Foreskin fibroblast (primary cell): ENCODE results near the genes KRT9, KRT14 and NKIRAS2.

GRCh38 chr17:41547235-41547860 lies 19.2 kb upstream of the KRT19 start:
- RRBS = no CpG with 5 or more reads among the region's 11 CpGs

DNA sequence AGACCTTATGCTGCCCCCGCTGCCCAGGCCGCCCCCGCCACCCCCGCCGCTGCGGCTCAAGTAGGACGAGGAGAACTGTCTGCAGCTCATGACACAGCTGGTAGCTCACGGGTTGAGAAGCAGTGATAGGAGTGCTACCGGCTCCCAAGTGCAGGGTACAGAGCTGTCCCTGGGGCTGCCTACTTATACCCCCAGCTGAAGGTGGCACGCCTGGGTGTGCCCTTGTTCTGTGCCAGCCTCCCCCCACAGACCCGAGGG lies at the start of gene KRT9:
Gene KRT9 (minus strand): TSS at position 157 of the 258 bp plus-strand sequence.
- RRBS = no CpG with 5 or more reads among the region's 11 CpGs

- RRBS = no CpG with 5 or more reads among the region's 30 CpGs
These were observed at the start of gene KRT14 for GRCh38 chr17:41586134-41586974. Gene KRT14, minus strand, starts transcription at chr17:41586895.

DNA sequence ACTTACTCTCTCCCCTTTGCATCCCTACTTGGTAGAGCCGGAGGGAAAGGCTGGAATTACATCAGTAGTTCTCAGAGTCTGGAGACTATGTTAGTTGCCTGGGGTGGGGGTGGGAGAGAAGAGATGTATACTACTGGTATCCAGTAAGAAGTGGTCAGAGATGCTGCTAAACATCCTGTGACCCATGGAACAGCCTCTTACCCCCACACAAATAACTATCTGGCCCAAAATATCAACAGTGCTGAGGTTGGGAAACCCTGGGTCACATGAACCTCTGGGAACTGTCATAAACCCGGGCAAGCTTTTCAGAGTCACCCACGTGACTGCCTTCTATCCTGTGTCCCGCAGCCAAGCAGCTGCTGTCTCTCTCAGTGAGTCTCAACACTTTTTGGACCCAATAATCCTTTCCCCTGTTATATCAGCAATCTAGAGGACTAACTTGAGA lies 8.5 kb downstream of the EIF1 start:
- RRBS = no CpG with 5 or more reads among the region's 4 CpGs

GRCh38 chr17:41762794-41763497 lies 23.6 kb downstream of the JUP start:
- RRBS = no CpG with 5 or more reads among the region's 24 CpGs

- RRBS = 83% methylated on average over 3 of the region's 36 CpGs
These were observed 13.6 kb downstream of the JUP start for GRCh38 chr17:41772500-41773709.

- RRBS = 75% methylated on average over 1 of the region's 14 CpGs
These were observed 7.5 kb upstream of the JUP start for GRCh38 chr17:41793811-41794580.

GRCh38 chr17:41822928-41823502 lies 10.2 kb downstream of the FKBP10 start:
- RRBS = no CpG with 5 or more reads among the region's 2 CpGs

GRCh38 chr17:41867554-41868009 lies 2.4 kb upstream of the KLHL11 start:
- RRBS = no CpG with 5 or more reads among the region's 4 CpGs

GRCh38 chr17:41891930-41892520 lies 26.7 kb downstream of the ACLY start:
- RRBS = no CpG with 5 or more reads among the region's 4 CpGs

GRCh38 chr17:41917966-41918693 lies 621 bp downstream of the ACLY start:
- RRBS = 1% methylated on average over 19 of the region's 51 CpGs

DNA sequence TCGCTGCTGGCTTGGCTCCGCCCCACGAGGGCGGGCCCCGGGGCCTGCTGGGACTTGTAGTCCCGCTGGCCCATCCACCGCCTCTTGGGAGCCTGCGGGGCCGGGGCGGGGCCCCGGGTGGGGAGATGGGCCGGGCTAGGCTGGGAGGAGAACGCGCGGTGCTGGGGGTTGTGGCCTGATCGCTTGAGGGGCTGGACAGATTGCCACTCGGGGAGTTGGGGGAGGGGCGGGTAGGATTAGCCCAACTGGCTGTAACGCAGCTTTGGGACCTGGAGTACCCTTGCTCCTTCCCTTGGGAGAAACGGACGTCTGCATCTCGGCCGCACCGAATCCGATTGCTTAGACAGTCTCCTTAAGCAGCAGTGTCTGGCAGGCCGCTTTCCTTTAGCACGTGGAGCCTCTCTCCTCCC lies 342 bp upstream of the ACLY start:
- RRBS = 2% methylated on average over 5 of the region's 27 CpGs

GRCh38 chr17:41960524-41960971 lies 6.0 kb upstream of the CNP start:
- RRBS = no CpG with 5 or more reads among the region's 4 CpGs

GRCh38 chr17:41965603-41966410 lies 788 bp upstream of the CNP start:
- RRBS = no CpG with 5 or more reads among the region's 18 CpGs

DNA sequence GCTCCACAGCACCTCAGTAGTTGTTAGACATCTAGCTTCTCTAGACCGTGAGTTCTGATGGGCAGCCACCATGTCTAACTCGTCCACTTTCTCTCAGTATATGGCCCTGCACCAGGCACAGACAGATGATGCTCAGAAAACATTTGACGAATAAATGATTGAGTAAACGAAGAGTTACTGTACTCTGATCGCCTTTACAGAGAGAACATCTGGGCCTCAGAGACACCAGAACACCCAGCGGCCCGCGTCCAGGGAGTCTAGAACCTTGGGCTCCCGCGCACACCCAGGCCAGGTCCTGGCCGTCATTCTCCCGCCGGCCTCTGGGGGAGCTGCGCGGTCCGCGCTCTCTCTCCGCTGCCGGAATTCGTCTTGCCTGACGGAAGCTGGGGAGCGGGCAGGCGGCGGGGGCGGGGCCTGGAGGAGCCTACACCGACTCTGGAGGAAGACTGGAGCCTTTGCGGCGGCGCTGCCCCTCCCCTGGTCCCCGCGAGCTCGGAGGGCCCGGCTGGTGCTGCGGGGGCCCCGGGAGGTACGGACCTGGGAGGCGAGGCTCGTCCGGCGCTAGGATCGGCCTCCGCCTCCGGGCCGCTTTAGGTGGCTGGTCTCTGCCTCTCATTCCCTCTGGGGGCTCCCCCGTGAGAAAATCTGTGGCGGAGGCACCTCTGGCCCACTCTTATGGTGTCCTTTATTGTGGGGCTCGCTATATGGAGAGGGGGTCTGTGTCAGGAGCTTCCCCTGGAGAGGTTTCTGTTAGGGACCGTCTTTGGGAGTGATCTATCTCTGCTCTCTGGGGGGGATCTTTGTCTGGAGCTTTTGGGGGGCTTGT lies at the start of gene NKIRAS2:
Gene NKIRAS2 (plus strand): TSS at position 415 of the 826 bp plus-strand sequence.
- RRBS = 4% methylated on average over 7 of the region's 48 CpGs

DNA sequence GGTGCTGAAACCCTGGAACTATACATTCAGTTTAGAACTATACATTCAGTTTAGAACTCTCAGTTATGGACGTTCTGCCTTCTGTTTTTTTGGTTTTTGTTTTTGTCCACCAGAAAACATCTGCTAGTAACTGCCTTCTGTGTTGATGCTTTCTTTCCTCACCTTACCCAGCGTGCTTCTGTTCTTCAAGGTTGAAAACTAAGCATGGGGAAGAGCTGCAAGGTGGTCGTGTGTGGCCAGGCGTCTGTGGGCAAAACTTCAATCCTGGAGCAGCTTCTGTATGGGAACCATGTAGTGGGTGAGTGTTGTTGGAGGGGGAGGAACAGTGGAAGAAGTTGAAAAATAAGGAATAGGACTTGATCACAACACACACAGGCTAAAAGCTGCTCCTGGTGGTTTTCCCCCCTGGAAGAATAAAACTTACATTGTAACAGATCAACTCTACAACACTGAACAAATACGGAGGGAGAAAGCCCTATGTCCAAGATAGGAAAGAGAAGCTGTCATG lies 1.5 kb downstream of the NKIRAS2 start:
- RRBS = no CpG with 5 or more reads among the region's 5 CpGs

GRCh38 chr17:42028488-42028920 lies 8.6 kb downstream of the NKIRAS2 start:
- RRBS = no CpG with 5 or more reads among the region's 11 CpGs

- RRBS = no CpG with 5 or more reads among the region's 25 CpGs
These were observed 823 bp downstream of the RAB5C start for GRCh38 chr17:42153515-42154817.

DNA sequence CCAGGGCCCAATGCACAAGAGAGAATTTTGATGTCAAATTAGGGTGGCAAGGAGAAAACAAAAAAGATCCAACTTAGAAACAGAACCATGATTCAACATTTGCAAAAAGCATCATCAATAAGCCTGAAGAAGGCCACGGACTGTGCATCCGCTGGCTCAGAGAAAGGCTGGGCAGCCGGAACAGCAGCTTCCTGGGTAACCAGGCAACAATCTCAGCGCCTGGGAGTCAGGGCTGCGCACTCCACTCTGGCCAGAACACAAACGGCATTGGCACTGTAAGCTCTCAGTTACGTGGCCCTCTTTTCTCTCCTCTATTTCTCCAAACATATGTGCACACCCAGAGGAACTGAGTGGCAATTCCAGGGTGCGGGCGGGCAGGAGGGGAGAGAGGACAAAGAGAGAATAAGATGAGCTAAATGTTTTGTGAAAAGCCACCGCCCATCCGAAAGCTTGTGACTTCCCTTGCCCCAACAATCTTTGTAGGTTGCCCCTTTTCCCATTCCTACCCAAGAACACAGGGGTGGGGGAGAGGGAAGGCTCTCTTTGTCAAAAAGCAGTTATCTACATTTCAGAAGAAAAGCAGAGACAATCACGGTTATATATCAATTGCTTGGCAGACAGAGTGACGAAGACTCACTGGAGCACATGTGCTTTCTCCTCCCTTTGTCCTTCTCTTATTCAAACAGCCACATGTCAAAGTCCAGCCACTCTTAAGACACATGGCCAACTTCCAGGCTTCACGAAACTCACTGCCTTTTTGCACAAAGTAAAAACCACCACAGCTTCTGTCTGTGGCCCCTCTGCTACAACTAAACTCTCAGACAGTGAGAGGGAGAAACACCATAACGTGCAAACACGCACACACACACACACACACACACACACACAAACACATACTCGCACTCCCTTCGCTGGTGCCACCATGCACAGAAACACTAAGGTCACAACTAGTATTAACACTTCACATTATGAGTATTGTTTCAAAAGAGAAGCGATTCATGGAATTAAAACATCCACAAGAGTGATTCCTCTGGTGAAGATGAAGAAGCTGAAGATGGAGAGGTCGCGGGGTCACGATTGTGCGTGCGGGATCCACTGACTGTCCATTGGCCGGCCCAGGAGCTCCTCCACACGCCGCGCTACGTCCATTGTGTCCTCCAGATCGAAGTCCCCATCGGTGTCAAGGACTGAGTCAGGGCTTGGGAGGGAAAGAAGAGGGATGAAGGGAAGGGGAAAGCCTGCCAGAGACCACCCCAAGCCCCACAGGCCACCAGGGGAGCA lies 6.8 kb upstream of the GHDC start:
- RRBS = no CpG with 5 or more reads among the region's 31 CpGs

DNA sequence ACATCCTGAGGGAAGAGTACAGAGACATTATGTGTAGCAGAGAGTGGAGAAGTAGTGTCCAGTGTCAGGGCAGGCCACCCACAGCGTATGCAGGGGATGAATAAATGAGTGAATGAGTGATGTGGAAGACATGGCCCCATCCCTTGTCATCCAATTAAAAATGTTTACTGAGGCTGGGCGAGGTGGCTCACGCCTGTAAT lies 14.1 kb downstream of the STAT5A start:
- RRBS = no CpG with 5 or more reads among the region's 3 CpGs